Daoy (cell line): ENCODE data around the genes OR6N1, KCNJ10, NCSTN, NHLH1, SLAMF6 and LY9.

DNA sequence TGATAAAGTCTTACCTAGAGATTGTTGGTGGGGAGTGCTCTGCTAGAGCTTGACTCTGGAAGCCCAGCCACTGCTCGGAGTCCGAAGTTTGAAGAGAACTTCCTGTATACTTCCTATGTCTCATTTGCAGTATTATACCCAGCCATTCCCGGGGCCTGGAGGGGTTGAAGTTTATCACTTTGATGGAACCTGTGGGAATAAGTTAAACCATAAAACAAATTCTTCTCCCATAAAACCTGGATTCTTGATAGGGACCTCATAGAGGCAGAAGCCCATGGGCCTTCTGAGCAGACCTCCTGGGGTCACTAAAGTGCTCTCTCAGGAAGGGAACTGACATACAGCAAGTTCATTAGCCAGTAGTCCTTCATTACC, at the start of gene OR6N1:
OR6N1 (minus strand) TSS at position 189 of the 372 bp plus-strand sequence.
- RAMPAGE, long total RNA, result no peak

GRCh38 chr1:159000491-159001037, 2.0 kb downstream of the PYDC5 start:
- RAMPAGE, long total RNA, result no peak

- RAMPAGE, long total RNA, result no peak
Observed at GRCh38 chr1:159889871-159890389, 10.0 kb downstream of the CFAP45 start.

- RAMPAGE, long total RNA, result no peak
Observed at GRCh38 chr1:159896049-159896543, 3.9 kb downstream of the CFAP45 start.

DNA sequence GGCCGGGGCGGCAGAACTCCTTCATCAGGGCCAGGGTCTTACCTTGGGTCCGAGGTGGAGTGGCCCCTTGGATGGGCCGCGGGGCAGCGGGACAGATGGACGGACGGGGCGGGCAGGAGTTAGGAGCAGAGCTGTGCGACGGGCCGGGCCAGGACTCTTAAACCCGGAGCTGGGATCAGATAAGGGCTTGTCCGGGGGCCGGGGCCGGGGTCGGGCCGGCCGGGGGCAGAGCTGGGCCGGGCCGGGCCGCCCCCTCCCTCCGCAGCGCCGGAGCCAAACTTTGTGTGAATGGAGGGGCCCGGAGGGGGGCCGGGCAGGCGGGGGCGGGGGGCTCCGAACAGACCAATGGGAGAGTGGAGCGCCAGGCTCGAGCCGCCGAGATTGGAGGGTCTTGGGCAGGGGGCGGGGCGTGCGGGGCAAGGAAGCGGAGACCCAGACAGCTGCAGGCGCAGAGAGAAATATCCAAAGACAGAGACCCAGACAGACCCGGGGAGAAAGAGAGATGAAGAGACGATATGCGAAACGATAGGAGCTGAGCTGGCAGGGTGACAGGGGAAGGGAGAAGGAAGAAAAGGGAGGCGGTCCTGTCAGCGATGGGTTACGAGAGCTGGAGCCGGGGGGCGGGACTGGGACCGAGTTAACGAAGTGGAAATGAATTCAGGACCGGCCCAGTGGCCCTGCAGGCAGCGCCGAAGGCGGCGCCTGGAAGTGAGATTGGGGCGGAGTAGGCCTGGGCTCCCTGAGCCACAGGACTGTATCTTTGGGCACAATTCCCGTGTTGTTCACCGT, at the start of gene KCNJ10:
KCNJ10 (minus strand) TSS at position 181 of the 789 bp plus-strand sequence.
- RAMPAGE, long total RNA, result no peak

DNA sequence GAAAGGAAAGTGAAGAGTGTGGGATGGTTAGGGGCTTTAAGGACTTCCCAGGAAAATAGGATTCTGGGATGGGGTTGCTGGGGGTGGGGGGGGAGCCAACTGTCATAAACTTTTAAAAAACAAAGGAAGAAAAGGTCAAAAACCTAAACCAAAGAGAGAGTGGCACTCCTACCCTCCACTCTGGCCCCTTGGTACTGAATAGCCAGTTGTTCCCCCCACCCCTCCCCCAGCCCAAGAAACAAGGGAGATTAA, 11.8 kb downstream of the PEA15 start:
- RAMPAGE, long total RNA, result no peak

DNA sequence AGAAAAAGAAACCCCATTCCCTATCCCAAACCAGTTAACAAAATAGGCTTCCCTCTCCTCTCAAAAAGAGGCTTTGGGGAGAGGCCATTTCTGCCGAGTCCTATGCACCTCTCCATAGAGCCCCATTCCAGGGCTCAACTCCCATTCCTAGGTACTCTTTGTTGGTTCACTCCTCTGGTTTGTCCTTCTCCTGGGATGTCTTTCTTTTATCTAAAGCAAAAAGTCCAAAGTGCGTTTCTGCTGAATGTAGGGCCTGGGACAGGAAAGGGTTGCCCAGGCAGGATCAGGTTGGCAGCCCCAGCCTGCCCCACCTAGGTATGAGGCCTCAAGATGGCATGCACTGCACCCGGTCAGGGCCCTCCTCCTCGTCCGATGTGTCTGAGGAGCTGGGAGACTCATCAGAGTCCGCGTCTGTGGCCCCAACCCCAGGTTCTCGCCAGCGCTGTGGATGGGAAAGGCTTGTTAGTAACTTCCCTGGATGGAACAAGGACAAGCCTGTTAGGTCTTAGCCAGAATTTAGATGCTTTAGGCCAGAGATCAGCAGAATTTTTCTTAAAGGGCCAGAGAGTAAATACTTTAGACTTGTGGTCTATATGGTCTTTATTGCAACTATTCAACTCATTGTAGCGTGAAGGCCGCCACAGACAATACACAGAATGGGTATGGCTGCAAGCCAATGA, 12.2 kb downstream of the PEA15 start:
- RAMPAGE, long total RNA, result no peak

- RAMPAGE, long total RNA, result no peak
Observed at GRCh38 chr1:160264576-160265364, 2.4 kb upstream of the DCAF8 start.

DNA sequence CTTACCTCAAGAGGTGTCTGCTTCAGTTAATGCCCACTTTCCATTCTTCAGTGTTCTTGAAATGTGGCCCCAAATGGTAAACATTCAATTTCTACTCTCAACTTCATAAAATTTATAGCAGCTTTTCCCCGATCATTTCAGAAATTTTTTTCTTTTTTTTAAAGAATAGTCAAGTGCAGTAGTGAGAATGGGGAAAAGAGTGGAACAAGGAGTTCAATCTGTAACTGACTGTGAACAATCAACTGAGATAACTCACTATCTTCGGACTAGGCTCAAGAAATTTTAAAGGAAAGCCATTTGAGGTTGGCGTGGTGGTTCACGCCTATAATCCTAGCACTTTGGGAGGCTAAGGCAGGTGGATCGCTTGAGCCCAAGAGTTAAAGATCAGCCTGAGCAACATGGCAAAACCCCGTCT, 17.1 kb downstream of the COPA start:
- RAMPAGE, long total RNA, result no peak

DNA sequence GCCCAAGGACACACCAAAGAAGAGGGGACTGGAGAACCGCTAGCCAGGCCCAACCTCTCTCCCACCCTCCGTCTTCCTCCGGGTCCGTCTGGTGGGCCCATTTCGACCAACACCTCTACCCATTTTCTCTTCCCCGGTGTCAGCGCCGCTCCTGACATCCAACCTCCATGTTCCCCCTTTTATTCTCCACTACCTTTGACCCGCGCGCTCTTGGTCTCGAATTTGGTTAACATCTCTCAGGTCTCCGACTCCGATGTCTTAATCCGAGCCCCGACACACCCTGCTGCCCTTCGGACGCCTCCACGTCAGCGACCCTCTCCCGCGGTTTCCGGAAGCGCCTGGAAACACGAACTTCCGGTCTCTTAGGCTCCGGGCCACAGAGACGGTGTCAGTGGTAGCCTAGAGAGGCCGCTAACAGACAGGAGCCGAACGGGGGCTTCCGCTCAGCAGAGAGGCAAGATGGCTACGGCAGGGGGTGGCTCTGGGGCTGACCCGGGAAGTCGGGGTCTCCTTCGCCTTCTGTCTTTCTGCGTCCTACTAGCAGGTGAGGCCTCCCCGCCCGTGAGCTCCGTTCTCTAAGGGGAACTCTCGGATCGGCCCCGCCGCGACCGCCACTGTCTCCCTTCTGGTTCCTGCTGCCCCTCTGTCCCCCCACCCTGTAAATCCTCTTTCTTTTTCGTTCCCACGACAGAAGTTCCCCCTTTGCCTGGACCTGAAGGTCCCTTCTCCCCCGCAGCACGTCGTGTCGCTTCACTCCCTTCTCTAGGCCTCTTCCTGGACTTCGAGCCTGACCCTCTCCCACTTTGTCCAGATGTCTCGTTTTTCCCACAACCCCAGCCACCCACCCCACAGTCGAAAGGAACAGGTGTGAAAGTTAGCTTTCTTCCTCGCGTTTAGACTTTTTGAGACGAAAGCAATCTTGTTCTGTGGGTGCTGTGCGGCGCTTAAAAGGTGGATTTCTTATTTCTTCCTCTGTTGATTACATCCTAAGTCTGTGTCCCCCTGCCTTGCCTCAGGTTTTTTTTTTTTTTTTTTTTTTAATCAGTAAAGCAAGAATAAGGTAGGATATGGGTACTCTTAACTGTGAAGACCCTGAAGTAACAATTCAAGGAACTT, at the start of gene NCSTN:
NCSTN (plus strand) TSS at position 446 of the 1,116 bp plus-strand sequence.
- RAMPAGE, long total RNA, result no peak

DNA sequence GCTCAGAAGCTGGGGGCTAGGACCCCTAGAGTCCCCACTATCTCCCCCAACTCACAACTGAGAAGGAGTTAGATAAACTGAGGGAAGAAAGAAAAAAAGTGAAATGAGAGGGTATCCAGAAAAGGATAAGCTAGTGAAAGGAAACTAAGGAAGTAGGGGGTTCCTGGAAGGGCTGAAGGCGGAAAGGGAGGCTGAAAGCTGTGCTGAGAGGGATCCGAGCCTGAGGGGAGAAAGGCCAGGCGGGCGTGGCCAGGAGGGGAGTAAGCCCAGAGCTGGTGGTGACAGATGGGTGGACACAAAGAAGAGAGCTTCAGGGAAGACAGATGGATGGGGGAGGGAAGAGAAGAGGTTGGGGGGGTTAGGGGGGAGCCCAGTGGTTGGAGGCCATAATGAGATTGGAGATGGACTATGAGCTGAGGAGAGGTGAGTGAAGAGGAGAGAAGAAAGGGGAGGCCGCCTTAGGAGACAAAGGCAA, 4.5 kb upstream of the NHLH1 start:
- RAMPAGE, long total RNA, result no peak

- RAMPAGE, long total RNA, result no peak
Observed at GRCh38 chr1:160366987-160367297, at the start of gene NHLH1. NHLH1 (plus strand) TSS chr1:160367071.

DNA sequence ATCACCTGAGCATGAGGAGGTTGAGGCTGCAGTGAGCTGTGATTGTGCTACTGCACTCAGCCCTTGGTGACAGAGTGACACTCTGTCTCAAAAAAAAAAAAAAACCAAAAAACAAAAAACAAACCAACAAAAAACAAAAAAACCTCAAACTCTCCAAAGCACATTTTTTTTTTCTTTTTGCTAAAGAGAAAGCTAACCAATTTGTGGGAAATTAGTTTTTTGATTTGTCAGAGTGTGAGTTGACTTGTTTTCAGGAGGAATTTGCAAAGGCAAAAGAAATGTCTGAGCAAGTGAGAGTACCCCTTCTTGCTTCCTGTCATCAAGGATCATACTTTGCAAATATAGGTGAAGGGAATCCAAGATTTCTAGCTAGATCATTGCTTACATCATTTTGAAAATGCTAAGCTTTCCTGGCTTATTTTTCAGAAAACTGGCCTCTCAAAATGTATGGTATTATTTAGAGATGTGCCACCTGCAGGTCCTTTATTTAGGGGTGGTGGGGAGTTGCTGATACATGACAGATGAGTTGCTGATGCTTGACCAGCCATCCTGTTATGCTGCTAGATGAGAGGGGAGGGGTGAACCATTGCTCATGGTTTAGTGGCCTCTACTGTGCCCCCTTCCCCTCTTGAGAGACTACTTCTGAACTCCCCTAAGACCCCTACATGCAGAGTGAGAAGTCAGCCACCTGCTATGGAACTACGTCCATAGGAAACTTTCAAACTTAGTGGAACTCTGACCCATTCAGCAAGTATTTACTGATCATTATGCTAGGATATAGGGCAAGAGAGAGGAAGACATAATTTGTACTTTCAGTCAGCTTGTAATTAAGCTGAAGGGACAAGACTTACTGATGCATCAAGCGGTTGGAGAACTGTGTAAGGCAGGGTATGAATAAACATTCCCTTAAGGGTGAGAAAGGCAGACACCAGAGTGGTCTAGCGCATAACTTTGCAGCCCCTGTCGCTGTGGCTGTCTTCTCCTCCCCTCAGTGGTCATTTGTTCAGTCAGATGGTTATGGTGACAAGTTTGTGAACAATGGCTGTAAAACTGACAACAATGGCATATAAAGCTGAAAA, 34.7 kb downstream of the SLAMF6 start:
- RAMPAGE, long total RNA, result no peak

DNA sequence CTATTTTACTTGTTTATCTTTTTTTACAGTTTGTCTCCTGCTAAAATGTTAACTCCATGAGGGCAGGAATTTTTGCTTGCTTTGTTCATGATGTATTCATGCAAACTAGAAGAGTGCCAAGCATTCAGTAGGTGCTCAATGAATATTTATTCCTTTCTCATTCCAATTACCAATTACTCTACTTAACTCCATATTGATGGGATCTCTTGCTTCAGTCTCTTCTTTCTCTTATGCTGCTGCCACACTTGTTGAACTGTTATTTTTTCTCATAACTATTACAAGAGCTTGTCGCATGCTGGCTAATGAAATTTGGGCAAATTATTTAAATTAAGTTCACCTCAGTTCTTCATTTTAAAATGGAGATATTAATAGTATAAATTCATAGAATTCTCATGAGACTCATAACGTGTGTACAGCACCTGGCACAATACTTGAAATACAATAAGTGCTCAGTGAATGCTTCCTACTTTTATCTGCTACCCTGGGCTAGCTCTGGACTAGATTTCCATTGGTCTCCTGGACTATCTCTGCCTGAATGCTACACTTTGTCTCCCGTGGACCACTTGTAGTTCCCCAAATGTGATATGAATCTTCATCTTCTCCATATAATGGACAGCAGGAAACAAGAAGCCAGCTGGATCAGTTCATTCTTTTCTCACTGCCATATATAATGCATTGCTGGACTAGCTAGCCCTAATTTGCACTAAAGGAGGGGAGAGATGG, 993 bp downstream of the SLAMF6 start:
- RAMPAGE, long total RNA, result no peak

DNA sequence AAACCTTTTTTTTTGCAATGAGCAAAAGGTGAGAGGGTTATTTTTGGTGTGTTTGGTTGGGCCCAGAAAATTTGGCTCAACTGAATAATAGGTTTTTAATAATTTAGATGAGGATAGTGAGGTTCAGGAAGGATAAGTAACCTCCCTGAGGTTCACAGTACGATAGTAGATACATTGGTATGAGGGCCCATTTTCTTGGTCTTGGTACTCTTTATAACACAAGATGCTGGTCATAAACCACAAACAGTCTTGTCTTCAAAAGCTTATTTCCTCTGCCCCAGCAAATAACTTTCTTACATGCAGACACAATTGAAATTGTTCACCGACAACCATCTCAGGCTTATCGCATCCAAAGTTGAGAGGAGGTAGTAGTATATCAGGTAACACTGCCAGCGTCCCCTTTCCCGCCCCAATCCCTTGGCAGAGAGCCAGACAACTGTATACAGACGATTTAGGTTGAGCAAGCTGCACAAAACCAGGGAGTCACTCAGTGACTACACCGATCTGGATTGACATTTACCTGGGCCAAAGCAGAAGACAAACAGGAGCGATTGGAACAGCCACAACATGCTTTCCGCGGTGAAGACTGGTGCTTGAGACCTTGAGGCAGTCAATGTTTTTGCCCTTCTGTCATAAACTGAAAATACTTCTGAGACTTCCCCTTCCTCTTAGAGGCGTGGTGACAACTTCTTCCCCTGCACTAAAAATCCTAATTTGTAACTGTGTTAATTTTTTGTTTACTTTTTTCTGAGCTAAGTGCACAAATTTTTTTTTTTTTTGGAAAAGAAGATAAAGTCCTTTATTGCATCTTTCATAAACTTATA, at the start of gene SLAMF6:
SLAMF6 (minus strand) TSS at position 632 of the 824 bp plus-strand sequence.
- RAMPAGE, long total RNA, result no peak

DNA sequence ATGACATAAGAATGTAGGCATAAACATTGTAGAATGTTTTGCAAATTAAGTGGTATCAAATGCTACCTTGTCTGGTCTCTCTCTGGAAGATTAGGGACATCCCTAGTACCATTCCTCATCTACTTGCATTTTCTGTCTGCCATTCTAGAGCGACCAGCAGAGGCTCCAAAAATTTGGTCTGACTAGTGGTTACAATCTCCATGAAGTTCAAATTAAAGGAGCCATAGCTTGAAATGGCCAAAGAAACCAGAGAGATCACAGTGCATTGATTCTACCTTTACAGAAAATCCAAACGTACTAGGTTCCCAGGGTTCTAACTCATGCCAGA, 1.1 kb downstream of the CD84 start:
- RAMPAGE, long total RNA, result no peak

DNA sequence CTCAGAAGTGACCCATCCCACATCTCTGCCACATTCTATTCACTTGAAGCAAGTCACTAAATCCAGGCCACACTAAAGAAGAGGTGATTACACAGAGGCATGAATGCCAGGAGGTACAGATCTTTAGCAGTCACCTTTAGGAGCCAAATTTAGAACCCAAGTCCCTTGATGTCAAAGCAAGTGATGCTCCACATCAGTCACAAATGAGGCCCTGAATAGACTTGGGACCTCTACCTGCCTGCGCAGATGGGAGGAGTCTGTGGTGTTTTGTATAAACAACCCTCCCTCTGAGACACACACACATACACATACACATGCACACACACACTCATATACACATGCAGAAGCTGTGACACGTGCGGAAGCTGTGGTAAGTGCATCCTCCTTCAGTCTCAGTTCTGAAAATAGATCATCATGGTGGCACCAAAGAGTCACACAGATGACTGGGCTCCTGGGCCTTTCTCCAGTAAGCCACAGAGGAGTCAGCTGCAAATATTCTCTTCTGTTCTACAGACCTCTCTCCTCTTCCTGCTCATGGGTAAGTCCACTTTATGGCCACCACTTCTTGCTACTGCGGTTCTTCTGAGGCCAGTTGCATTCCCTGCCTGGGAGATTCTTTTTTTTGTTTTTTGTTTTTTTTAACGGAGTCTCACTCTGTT, at the start of gene LY9:
LY9 (plus strand) TSS at position 401 of the 659 bp plus-strand sequence.
- RAMPAGE, long total RNA, result no peak

DNA sequence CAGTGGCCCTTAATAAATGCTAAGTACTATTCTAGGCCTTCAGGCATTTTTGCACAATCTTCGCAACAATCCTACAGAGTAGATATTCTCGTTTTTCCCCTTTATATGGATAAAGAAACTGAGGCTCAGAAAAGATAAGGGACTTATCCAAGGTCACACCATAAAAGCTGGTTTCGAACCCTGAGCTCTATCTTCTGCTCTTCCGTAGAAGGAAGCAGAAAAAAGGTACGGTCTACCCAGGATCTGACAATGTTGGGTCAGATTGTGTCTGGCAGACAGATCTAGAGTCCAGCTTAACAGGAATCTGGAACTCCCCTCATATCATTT, 21.6 kb downstream of the LY9 start:
- RAMPAGE, long total RNA, result no peak

DNA sequence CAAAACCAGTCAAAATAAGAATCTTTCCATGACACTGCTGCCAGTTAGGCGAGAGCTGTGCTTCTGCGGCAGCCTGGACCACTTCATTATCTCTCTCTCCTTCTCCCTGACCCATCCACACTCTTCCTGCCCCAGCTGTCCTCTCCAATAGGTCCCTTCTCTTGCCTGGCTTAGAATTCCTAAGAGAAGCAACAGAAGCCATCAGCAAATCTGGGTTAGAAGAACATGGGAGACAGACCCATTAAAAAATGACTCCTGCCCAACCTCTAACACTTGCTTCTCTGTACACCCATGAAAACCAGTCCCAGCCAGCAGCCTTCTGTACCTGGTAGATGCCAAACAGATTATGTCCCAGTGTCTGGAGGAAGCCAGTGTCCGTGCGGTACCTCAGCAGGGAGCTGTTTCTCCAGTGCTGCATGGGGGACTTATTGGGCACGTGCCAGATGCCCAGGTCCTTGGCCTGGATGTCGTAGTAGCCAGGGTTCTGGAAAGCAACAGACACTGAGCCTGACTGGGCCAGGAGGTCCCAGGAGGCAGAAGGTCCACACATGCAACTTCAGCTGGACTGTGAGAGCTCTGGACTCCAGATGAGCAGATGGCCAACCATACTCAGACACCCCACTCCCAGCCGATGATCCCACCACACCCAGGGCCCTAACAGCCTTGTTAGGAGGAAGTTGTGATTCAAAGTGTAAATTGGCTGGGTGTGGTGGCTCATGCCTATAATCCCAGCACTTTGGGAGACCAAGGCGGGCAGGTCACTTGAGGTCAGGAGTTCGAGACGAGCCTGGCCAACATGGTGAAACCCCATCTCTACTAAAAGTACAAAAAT, 3.9 kb downstream of the ITLN1 start:
- RAMPAGE, long total RNA, result no peak

GRCh38 chr1:160951217-160951880, 3.3 kb downstream of the ITLN2 start:
- RAMPAGE, long total RNA, result no peak